A549 (cell line): ENCODE measurements around the genes GPNMB, FAM221A and NPVF.

- PRO-cap: no peak
CAGE:
- cytosol, long polyA plus RNA: no peak
- long polyA plus RNA: no peak
- nucleus, long polyA plus RNA: no peak
Observed at GRCh38 chr7:22859588-22860858, 37.4 kb upstream of the TOMM7 start.

GRCh38 chr7:23017218-23017779 lies 3.4 kb upstream of the HYCC1 start:
- PRO-cap: no peak
CAGE:
- cytosol, long polyA plus RNA: no peak
- long polyA plus RNA: no peak
- nucleus, long polyA plus RNA: no peak

DNA sequence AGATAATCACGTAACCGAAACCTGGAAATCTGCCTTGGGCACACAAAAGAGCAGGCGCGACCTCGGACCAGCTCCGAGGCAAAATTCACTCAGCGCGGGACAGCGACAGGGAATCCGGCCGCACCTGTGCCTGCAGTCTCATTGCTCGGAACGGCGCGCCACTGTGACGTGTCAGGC lies 159 bp upstream of the KLHL7 start:
- PRO-cap: bidirectional peak, plus-strand start outside the sequence, minus-strand start at position 138 of the sequence
CAGE:
- cytosol, long polyA plus RNA: no peak
- long polyA plus RNA: no peak
- nucleus, long polyA plus RNA: no peak

DNA sequence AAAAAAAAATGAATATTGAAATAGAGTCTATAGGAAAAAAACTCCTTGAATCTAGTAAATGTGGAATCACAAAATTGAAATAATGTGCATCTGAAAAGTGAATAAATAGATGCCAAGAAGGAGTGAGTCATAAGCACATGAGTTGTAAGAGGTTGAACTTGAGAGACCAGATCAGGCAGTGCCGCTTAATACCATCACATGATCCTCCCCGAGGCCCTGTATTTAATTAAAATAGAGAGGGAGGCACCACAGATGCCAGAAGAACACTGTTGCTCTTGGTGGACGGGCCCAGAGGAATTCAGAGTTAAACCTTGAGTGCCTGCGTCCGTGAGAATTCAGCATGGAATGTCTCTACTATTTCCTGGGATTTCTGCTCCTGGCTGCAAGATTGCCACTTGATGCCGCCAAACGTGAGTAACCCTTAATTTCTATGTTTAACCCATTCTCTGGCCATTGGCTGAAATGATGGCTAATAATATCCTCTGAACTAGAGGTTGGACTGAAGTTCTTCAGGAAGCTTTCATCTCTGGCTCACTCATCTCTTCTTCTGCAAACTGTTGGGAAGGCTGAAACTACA lies at the start of gene GPNMB:
TSS of gene GPNMB (plus strand) at position 258 of the 577 bp plus-strand sequence.
- PRO-cap: no peak
CAGE:
- cytosol, long polyA plus RNA: no peak
- long polyA plus RNA: no peak
- nucleus, long polyA plus RNA: no peak

DNA sequence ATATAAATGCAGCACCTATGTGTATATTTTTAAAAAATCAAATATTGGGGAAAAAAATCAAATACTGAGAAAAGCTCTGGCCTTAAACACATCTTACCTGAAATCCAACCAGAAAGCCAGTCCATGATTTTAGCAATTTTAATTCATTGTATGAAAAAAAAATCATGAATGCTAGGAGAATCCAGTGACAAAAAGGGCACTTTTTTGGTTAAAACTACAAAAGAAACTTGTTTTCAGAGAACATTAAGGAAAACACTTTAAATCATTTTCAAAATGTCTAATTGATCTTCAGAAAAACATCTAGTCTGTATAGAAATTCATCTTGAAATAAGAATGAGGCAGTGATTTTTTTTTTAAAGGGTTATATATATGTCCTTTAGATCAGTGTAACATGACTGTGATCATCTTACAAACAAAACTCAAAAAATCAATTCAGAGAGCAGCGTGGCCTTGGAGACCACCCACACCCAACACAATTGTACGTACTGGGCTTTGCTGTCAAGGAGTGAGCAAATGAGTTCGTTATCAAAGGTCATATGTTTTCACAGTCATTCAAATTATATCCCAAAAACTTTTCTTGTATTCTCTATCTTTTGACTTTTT lies 11.4 kb downstream of the MALSU1 start:
- PRO-cap: no peak
CAGE:
- cytosol, long polyA plus RNA: no peak
- long polyA plus RNA: no peak
- nucleus, long polyA plus RNA: no peak

- PRO-cap: bidirectional peak, plus-strand start at chr7:23471400, minus-strand start at chr7:23471221
CAGE:
- cytosol, long polyA plus RNA: no peak
- long polyA plus RNA: start-site peak on the plus strand at chr7:23471164-23471475, 9 and 7 reads in 2 replicates
- nucleus, long polyA plus RNA: start-site peak on the plus strand at chr7:23471392-23471467, 13 and 16 reads in 2 replicates
Observed at GRCh38 chr7:23471181-23472115, 1.2 kb upstream of the IGF2BP3 start.

- PRO-cap: no peak
CAGE:
- cytosol, long polyA plus RNA: no peak
- long polyA plus RNA: no peak
- nucleus, long polyA plus RNA: no peak
Observed at GRCh38 chr7:23539560-23540071, 7.8 kb upstream of the TRA2A start.

DNA sequence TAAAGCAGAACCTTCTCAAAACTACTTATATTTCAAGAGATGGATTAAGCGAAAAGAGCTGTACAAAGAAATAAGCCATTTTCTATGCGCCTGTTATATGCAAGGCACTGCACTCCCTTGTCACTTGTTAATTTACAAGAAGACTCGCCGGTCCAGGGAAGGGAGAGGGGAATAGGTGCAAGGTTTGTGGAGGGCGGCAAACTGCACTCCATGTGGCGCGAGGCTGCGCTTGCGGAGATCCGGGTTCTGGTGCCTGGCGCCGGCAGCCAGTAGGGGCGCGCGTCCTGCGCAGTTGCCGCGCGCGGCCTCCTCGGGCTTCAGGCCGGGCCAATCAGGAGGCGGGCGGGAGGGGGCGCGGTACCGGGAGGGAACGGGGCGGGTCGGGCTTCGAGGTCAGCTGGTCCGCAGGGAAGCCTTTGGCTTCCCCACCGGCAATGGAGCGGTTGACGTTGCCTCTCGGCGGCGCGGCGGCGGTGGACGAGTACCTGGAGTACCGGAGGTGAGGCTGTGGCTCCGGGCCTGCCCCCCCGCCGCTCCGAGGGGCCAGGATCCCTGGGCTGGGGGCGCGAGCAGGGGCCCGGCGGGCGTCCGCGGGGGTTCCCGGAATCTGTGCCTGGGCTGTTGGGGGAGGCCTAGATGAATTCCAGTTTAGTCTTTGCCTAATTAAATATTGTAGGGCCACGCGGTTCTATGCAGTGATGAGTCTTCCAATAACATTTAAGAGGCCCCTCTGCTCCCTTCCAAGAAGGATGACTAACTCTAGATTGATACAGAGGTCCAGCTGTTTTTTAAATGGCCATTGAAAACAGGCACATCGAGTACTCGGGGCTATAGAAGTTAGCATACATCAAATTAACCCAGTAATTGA lies at the start of gene FAM221A:
TSS of gene FAM221A (plus strand) at position 415 of the 868 bp plus-strand sequence.
- PRO-cap: no peak
CAGE:
- cytosol, long polyA plus RNA: start-site peak on the plus strand centred at position 390 of the sequence, 60 bp wide, 6 and 36 reads in 2 replicates
- long polyA plus RNA: no peak
- nucleus, long polyA plus RNA: no peak

DNA sequence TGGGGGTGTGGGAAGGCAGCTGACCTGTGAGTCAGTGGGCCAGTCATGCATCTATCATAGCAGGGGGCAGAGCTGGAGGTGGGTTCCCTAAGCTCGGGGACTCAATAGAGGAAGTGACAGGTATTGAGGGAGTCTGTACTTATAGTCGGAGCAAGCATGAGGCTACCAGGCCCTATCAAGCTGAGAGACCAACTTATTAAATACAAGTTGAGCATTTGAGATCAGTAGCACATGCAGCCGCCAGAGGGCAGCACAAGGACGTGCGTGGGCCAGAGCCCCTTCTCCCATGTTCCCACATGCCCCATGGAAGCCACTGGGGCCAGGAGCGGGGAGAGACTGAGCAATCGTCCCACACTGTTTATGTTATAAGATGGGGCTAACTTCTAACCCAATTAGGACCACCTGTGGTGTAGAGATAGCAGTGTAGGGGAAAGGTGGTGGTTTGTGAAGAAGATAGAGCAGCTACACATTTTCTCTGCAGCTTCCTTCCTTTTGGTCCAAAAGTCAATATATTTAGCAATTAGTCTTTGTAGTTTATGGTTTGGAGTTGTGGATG lies 13.0 kb upstream of the STK31 start:
- PRO-cap: no peak
CAGE:
- cytosol, long polyA plus RNA: no peak
- long polyA plus RNA: no peak
- nucleus, long polyA plus RNA: no peak

DNA sequence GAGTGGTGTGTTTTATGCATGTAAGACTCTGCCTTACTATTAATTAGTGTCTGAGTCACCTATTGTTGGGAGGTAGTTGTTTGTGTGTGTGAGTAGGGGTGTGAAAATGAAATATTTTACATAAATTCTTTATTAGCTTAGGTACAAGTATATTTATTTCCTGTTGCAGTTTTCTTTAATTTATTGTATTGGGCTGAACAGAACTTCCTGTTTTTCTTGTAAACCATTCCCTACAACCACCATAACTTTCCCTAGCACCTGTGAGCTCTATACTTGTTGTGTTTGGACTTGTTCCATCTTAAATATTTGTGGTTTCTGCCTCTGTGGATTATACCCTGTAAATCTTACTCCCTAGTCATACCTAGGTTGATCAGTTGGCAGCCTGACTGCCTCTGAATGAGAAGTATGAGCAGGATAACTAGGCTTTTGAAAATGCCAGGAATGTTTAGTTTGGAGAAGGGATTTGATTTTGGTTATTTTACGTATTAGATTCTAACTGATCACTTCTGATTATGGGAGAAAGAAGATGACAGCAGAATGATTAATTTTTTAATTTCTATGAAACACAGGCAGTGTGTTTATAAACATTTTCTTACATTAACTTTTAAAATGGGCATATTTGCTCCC lies 50.0 kb downstream of the STK31 start:
- PRO-cap: no peak
CAGE:
- cytosol, long polyA plus RNA: no peak
- long polyA plus RNA: no peak
- nucleus, long polyA plus RNA: no peak

DNA sequence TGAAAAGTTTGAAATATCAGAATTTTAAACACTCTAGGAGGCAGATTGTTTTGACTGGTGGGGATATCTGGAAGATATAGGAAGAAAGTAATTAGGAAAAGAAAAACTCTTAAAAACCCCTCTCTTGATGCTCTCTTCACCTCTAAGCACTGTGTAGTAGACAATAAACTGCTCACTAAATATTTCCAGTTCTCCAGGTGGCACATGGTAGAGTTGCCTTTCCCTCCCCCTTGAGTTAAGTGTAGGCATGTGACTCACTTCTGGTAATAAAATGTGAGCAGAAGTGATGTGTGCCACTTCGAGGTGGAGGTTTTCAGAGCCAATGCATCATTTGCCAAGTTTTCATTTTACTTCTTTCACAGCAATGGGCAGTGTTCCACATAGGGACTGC lies 131.7 kb upstream of the NPY start:
- PRO-cap: no peak
CAGE:
- cytosol, long polyA plus RNA: no peak
- long polyA plus RNA: no peak
- nucleus, long polyA plus RNA: no peak

DNA sequence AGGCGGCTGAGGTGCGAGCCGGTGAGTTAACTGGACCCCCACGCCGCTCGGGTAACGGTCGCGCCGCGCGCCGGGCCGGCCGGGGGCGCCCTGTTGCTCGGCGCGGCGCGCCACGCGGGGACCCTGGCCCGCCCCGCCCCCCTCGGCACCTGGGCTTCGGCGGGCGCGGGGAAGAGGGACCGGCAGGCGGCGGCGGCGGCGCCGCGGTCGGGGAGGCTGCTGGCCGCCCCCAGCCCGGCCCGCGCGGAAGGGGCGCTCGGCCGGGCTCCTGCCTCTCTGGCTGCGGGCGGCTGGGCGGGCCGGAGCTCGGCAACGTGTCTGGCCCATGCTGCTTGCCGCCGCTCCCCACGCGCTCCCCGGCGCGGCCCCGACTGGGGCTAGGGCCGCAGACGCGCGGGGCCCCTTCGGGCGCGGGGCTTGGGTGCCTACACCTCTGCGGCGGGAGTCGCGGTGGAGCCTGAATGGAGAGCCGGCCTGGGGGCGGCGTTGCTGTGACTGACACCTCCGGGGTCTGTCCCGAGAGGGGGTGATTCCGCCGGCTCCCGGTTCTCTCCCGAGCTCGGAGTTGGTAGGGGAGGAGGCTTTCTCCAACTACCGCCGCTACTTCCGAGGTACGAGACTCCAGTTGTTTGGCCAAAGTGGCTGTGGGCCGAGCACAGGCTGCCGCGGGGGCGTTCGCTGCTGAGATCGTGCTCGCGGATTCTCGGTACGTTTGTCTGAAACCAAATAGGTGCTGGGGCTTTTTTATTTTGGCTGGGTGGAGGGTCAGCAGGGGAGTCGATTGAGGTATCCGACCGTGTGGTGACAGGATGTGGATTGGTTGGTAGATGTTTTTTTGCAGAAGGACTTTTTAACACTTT lies 551 bp downstream of the PALS2 start:
- PRO-cap: no peak
CAGE:
- cytosol, long polyA plus RNA: no peak
- long polyA plus RNA: no peak
- nucleus, long polyA plus RNA: no peak

- PRO-cap: no peak
CAGE:
- cytosol, long polyA plus RNA: no peak
- long polyA plus RNA: no peak
- nucleus, long polyA plus RNA: no peak
Observed at GRCh38 chr7:24715502-24715974, 41.7 kb downstream of the GSDME start.

DNA sequence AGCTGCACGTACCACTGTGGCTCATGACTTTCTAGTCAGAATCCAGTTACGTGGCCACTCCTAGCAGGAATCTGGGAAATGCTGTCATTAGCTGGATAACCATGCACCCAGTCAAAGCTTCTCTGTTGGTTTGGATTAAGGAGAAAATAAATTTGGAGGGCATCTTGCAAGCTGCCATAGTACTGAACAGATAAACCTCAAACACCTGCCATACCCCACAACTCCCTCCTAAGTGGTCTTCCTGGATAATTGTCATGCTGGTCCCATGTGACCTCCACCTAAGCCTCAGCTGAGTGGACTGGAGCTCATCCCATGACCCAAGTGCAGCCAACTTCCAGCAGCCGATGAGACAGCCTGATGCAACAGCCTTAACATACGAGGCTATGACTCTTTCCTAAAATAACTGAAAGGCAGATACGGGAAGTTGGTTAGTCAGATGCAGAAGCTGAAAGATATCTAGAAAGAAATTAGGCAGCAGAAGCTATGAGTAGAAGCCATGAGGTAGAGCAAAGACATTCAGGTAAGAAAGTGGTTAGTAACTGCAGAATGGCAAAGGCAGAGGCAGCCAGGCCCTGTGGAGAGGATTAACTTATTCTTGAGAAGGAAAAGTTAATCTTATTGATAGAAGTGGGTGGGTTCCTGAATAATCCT lies 21.6 kb upstream of the GSDME start:
- PRO-cap: no peak
CAGE:
- cytosol, long polyA plus RNA: no peak
- long polyA plus RNA: no peak
- nucleus, long polyA plus RNA: no peak

DNA sequence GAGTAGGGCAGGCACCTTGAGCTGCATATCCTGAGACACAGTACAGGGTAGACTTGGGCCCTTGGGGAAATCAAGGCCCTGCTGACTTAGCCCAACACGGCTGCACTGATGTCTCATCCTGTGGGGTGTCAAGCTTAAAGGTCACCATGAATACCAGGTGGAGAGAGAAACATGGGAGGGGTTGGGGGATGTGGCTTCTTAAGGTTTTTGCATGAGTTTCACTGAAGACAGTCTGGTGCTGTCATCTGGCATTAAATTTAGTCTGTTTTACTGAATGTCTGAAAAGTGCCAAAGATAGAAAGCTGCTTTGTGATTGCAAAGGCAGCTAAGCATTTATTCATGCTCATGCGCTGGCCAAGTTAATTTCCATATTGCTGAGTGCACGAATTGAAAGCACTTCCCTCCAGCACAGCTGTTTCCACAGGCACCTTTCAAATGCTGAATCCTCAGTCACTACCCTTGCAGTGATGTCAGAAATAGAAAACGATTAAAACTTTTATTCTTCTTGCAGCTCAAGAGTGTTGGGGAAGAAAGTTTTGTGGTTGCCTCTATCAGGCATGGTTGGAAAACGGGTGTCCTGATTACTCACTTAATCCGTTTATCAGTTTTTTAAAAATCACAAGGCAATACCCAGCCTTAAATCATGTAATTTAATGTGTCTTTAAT lies 102.1 kb downstream of the OSBPL3 start:
- PRO-cap: no peak
CAGE:
- cytosol, long polyA plus RNA: no peak
- long polyA plus RNA: no peak
- nucleus, long polyA plus RNA: no peak

DNA sequence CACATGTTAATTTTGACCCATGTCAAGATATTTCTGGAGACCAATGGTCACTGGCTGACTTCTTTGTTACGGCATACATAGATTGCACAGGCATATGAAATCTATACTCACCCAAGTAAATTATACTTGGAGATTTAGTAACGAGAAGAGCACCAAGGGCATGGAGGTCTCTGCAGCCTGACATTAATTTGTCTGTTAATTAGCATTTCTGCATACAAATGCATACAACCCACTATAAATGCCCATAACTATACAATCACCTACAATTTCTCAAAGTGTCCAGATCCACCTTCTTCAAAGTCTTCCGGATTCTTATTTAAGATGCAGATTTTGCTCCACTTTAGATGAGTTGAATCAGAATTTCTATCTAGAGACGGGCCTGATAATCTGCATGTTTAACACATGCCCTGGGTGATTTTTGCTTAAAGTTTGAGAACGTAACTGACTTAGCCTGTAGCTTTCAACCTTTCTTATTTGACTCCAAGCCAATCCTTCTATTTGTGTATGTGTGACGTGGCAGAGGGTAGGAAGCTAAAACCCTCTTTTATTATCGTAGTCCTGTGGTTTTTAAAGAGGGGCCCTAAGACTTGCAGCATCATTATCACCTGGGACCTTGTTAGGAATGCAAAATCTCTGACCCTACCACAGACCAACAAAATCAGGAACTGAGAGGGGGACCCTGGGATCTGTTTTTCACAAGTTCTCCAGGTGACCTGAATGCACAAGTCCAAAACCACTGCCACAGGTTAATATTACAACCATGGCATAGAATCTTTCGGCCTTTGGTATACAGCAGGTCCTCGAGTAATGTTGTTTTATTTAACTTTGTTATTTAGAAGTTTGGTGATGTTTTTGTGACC lies 80.2 kb downstream of the OSBPL3 start:
- PRO-cap: no peak
CAGE:
- cytosol, long polyA plus RNA: no peak
- long polyA plus RNA: no peak
- nucleus, long polyA plus RNA: no peak

- PRO-cap: no peak
CAGE:
- cytosol, long polyA plus RNA: no peak
- long polyA plus RNA: no peak
- nucleus, long polyA plus RNA: no peak
Observed at GRCh38 chr7:24922976-24923924, 56.7 kb downstream of the OSBPL3 start.

- PRO-cap: no peak
CAGE:
- cytosol, long polyA plus RNA: no peak
- long polyA plus RNA: no peak
- nucleus, long polyA plus RNA: no peak
Observed at GRCh38 chr7:25028299-25029041, 48.5 kb upstream of the OSBPL3 start.

DNA sequence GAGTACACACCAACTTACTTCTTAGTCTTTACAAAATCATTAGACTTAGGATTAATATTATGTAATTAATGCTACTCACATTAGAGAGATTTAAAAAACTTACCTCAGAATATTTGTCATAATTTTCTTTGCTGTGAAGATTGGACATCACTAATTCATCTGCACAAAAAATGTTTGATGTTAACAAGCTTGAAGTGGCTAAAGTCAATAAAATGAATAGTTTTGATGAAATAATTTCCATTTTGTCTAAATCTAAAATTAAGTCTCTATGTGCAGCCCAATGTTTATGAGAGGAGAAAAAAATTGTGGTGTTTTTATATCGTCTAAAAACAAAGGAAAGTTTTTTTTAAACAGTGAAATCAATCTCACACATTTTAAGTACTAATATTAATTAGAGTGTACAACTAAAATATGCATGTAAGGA lies at the start of gene NPVF:
TSS of gene NPVF (minus strand) at position 288 of the 424 bp plus-strand sequence.
- PRO-cap: no peak
CAGE:
- cytosol, long polyA plus RNA: no peak
- long polyA plus RNA: no peak
- nucleus, long polyA plus RNA: no peak

- PRO-cap: no peak
CAGE:
- cytosol, long polyA plus RNA: no peak
- long polyA plus RNA: no peak
- nucleus, long polyA plus RNA: no peak
Observed at GRCh38 chr7:25700206-25700405, 451.9 kb upstream of the NFE2L3 start.